Neural cell (in vitro differentiated cells): Measurements from ENCODE around the gene ARG2.

- RAMPAGE, long total RNA: start-site peak on the plus strand at chr14:67619851-67620083, 941 and 816 reads in 2 replicates
Measured at GRCh38 chr14:67619832-67620786, at the start of gene ARG2. Gene ARG2, plus strand, starts transcription at chr14:67619920.

DNA sequence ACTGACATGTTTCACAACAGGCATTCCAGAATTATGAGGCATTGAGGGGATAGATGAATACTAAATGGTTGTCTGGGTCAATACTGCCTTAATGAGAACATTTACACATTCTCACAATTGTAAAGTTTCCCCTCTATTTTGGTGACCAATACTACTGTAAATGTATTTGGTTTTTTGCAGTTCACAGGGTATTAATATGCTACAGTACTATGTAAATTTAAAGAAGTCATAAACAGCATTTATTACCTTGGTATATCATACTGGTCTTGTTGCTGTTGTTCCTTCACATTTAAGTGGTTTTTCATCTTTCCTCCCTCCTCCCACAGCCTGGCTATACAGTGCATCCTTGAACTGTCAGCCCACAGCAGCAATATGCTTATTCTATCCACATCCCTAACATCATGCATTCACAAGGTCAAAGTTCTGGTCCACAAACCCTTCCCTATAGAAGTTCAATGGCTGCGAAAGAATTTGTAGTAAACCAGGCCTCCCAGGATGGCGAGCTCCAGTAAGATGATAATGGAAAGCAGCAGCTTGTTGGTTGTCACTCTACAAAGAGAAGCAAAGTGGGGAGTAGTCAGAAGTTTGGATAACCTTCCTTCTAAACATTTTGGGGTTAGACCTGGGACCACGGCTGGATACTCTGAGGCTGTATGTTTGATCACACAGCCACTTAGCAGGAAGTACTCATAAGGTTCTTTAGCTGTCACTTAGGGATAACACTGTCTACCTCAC lies 23.3 kb downstream of the VTI1B start:
- RAMPAGE, long total RNA: no peak

DNA sequence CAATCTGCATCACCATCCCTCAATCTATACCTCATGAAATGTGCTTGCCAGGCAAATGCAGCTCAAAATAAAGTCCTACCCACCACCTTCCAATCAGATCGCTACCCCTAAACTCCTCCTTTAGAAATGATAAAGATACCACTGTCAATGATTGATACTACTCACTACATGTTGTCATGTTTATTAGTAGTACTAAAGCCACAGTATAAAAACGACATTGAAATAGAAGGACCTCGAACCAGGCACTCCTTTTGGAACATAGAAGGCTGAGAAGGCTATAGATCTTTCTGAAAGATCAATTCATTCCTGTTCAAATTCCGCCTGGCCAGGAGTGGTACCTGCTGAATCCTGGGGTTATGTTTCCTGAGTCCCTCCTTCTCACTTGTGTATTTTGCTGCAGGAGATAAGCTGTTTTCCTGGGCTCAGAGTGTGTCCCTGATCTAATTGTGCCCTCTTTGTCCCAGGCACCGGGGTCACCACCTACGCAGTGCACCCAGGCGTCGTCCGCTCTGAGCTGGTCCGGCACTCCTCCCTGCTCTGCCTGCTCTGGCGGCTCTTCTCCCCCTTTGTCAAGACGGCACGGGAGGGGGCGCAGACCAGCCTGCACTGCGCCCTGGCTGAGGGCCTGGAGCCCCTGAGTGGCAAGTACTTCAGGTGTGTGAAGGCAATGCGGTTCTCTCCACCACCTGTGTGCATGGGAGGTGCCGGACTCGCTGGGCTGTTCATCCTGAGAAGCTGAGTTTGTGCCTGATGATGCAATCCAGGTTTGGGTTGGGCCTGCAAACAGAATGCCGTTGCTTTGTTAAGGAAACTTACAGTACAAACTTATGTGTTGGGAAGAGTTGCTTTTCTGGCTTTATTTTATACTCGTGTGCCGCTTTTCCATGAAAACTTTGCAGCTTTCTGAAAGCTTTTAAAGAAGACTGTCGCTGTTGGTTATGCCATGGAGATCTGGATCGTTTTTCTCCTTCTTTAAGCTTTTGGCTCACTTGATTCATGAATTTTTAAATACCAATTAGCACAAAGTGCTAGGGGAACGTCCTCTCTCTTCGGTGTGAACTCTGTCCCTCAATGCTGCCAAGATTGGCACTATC lies 27.4 kb downstream of the RDH12 start:
- RAMPAGE, long total RNA: no peak

DNA sequence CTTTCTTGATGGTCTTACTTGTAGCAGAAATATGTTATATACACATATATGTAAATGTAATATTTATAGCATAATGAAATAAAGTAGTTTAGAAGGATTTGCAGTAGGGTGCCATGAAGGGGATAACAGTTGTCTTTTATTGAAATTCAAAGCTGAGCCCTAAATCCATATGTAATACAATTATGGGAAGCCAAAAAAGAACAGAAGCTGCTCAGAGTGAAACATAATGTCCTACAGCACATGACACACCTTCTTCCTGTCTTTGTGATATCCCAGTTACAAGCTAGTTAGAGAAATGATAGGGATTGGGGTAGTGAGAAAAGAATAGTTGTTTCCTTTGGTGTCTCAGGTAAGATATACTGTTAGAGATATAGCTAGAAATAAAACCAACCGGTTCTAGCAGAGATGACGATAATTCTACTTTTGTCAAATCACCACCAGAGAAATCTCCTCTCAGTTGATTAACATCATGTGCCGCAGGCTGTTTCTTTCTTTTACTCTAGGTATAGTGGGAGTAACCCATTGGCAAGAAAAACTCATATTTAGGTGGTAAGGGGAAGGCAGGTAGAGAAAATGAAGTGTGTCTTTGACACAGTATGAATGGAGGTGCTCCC lies 117.6 kb downstream of the RAD51B start:
- RAMPAGE, long total RNA: no peak

- RAMPAGE, long total RNA: no peak
Measured at GRCh38 chr14:67996178-67996919, 176.8 kb downstream of the RAD51B start.

DNA sequence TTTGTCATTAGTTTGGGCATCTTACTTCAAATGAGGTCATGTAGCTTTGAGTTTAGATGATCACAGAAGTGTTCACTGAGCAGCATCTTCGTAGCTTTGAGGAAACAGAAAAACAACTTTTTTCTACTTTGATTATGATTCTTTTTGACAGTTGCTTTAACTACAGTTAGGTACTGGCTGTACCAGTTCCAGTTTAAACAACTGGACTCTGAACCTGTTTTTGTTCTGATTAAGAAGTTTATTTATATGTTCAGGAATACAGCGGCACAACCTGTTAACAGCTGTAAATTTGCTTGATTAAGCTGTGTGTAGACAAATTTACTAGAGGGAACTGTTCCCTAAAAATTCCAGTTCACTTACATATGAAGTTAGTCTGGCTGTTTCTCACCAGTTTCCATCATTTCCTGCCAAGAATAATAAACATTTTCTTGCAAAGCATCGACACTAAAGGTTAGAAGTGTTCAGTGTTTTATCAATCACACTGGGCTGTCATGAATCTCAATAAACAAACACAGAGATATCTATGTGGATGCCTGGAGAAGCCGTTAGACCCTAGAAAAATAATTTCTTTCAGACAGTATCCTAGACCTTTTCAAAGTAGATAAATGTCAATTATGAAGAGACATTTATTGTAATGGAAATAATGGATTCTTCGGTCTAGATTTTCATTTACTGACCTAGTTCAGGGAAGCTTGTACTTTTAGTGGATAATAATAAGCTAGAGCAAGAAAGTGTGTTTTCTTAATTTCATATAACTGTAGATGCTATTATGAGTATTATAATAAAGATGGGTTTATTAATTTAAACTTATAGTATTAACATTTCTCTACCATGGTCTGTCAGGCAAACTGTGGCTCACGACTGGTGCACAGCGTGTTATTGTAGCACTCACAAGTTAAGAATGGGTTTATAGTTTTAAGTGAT lies 192.2 kb downstream of the RAD51B start:
- RAMPAGE, long total RNA: no peak

- RAMPAGE, long total RNA: no peak
Measured at GRCh38 chr14:68137458-68138386, 318.1 kb downstream of the RAD51B start.

- RAMPAGE, long total RNA: no peak
Measured at GRCh38 chr14:68166878-68167735, 347.5 kb downstream of the RAD51B start.

DNA sequence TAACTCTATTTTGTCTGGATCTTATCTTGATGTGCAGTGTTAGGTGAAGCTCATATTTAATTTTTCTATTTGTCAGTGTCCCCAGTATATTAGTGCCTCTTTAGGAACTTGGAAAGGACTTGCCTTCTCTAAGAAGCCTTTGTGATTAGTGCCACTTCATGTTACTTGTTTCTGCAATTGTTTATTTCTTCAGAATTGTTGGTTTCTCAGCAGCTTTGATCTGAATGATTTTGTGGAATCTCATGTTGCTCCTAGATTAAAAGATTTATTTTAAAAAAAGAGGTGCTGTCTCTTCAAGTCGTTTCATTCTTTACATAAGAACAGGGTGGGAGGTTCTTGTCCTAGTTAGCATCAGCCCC lies 434.4 kb downstream of the RAD51B start:
- RAMPAGE, long total RNA: no peak

DNA sequence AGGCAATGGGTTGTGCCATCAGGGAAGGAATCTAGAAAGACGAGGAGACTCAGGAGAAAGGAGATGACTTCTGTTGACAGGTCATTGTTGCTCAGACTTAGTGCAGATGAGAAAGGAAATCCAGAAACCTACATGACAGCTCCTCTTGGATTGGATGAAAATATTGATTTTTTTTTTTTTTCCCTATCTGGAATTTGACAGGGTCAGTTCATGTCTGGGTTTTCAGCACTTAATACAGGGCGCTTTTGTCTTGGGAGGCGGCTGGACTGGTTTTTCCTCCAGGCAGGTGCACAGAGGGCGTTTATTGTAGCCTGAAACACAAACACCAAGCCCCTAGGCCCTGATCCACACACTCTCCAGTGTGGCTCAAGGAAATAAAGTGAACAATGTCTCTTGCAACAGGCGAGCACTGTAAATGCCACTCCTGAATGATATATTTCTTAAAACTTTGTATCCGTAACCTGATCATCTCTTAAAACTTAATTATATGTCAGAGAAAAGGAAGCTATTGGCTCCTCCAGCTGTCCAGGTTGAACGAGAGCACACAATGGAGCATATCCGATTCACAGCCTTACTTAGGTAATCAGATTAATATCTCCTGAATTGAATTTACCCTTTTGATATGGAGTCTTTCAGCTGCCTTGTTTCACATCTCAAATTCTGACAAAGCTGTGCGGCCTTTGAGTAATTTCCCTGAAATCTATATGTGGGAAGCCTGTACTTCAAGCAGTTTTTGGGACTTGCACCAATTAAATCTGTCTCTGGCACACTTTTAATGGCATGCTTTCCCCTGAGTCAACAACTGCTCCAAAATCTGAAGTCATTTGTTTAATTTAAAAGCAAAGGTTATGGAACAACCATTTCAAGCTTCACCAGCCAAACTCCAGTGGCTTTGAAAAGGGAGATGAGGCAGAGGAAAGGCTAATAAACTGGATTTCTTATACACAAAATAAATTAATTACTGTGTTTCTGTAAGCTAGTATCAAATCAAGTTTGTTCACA lies 485.7 kb downstream of the ZFP36L1 start:
- RAMPAGE, long total RNA: no peak

- RAMPAGE, long total RNA: no peak
Measured at GRCh38 chr14:68308875-68309492, 483.9 kb downstream of the ZFP36L1 start.

GRCh38 chr14:68377195-68378021 lies 415.5 kb downstream of the ZFP36L1 start:
- RAMPAGE, long total RNA: no peak

GRCh38 chr14:68397315-68397871 lies 395.5 kb downstream of the ZFP36L1 start:
- RAMPAGE, long total RNA: no peak

DNA sequence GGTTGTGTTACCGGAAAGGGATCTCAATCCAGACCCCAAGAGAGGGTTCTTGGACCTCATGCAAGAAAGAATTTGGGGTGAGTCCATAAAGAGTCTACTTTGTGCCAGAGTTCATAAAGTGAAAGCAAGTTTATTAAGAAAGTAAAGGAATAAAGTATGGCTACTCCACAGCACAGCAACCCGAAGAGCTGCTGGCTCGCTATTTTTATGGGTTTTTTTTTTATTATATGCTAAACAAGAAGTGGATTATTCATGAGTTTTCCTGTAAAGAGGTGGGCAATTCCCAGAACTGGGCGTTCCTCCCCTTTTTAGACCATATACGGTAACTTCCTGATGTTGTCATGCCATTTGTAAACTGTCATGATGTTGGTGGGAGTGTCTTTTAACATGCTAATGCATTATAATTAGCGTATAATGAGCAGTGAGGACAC lies 372.6 kb downstream of the ZFP36L1 start:
- RAMPAGE, long total RNA: no peak

GRCh38 chr14:68449359-68449963 lies 343.4 kb downstream of the ZFP36L1 start:
- RAMPAGE, long total RNA: no peak

- RAMPAGE, long total RNA: no peak
Measured at GRCh38 chr14:68506076-68506669, 286.7 kb downstream of the ZFP36L1 start.

- RAMPAGE, long total RNA: no peak
Measured at GRCh38 chr14:68521313-68521804, 271.5 kb downstream of the ZFP36L1 start.

DNA sequence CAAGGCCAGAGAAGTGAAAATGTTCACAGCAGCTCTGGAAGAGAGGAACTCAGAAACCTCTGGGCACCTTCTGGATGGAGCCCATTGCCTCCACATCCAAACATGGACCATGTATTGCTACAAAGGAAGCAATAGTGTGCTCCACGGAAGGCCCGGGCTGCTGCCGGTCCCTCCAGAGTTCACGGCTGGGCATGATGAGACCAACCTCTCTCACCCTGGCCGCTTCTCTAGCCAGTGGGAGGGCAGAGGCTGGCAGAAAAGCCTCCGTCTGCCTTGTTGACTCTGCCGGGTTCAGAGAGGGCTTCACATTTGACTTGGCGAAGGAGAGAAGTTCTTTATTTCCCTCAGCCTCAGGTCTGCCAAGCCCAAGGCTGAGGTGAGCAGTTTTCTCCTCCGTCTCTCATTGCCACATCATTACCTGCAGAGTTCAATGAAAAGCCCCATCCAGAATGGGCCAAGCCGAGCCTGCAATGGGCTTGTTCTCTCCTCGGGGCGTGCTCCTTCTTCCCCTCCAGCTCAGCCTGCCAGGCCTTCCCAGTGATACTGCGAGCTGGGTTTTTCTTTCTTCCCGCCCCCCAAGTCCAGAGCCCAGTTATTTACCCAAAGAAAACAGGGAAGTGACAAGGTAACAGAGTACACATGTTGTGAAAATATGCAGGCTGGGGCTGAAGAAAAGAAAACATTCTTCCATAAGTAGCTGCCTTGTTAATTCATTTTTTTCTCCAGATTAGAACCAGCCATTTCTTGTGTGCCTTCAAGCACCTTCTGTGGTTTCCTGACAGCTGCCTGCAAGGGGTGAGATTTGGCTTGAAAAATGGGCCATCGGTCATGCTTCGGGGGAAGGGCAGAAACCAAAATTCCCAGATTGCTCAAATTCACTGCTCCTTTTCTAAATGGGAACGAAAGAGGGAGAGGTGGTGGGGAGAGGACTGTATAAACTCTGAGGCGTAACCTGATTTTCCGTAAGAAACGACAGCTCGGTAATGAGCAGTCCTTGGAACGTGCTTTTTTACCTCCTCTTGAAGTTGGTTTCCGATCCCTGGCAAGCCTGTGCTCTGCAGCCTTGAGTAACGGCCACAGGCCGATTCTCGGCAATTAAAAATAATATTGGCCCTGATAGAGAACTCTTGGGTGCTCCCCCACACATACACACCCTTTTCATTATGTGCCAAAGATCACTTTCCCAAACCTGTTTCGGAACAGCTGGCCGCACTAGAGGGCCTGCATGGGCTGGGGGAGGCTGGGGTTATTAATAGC lies 229.6 kb downstream of the ZFP36L1 start:
- RAMPAGE, long total RNA: no peak

- RAMPAGE, long total RNA: no peak
Measured at GRCh38 chr14:68584757-68585426, 208.0 kb downstream of the ZFP36L1 start.

GRCh38 chr14:68603528-68604201 lies 189.2 kb downstream of the ZFP36L1 start:
- RAMPAGE, long total RNA: no peak